Left colon (tissue), 1 donor: Measurements from ENCODE around the genes CEACAM20 and CEACAM19.

- PRO-cap = unidirectional peak, minus-strand start at chr19:44142340
These were observed 715 bp downstream of the ZNF234 start for GRCh38 chr19:44142018-44142520.

- PRO-cap = no peak
These were observed 12.0 kb downstream of the ZNF226 start for GRCh38 chr19:44176837-44177357.

DNA sequence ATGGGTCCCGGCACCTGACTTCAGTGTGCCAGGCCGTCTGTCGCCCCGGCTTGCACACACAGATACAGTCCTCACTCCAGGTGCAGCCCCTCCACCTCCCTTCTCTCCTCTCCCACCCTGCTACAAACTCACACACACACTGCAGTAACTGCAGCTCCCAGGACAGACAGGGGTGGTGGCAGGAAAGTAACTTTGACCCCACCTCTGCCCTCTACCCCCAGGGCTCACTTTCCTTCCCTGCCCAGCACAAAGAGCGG, at the start of gene CEACAM20:
CEACAM20 (minus strand) TSS at position 168 of the 257 bp plus-strand sequence.
- PRO-cap = no peak

DNA sequence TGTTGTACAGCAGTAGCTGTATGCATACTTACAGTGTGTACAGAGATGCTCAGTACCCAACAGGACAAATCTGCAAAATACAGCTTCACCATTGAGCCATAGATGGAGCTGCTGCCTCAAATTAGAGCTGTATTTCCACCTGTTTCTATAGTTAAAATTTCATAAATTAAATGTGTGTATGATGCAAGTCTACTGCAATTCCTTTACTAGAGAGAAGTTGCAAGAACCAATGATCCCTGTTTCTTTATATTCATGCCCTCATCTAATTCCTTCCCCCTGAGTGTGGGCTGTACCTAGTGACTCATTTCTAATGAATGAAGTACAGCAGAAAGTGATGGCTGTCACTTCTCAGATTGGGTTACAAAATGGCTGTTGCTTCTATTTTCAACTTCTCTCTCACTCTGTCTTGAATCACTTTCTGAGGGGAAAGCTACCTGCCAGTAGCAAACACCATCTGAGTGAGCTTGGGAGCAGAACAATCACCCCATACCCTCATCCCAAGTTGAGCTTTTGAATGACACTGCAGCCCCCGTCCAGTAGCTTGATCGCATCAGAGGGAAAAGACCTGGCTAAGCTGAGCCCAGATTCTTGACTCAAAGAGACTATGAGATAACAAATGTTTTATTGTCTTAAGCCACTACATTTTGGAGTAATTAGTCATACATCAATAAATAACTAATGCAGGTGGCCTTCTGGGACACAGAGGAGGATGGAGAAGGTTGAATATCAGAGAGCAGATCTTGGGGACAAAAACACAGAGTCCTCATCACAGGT, 24.8 kb upstream of the IGSF23 start:
- PRO-cap = no peak

DNA sequence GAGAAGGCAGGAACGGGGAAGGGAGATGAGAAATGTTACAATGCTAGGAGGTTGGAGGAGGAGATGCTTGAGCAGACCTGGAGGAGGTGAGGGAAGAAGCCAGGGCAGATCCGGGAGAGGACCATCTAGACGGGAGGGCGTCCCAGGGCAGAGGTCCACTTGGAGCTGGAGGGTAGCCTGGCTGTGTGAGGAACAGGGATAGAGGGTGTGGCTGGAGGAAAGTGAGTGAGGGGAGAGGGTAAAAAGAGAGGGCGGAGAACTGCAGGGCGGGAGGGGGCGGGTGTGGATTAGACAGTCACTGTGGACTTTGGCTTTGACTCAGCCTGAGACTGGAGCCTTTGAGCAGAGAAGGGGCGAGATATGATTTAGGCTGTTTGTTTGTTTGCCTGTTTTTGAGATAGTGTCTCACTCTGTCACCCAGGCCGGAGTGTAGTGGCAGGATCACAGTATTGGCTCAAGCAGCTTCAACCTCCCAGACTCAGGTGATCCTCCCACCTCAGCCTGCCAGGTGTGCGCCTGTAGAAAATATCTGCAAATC, 16.6 kb upstream of the IGSF23 start:
- PRO-cap = no peak

DNA sequence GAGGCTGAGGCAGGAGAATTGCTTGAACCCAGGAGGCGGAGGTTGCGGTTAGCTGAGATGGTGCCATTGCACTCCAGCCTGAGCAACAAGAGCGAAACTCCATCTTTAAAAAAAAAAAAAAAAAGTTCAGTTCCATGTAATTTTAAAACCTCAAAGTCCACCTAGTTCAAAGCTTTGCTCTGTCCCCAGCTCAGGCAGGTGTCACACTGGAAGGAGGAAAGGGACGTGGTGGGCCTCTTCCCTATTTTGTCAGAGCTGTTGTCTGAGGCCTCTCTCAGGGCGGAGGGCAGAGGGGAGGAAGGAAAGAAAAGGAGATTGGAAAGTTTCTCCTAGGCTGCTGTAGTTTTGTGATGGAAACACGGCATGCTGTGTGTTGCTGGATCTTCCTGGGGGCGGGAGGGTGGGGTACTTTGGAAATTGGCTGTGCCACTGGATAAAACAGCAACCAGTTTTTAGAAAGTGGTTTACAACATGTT, 2.2 kb downstream of the IGSF23 start:
- PRO-cap = no peak

GRCh38 chr19:44671149-44671562, at the start of gene CEACAM19:
CEACAM19 (plus strand) TSS chr19:44671482.
- PRO-cap = no peak

- PRO-cap = no peak
These were observed 1.6 kb upstream of the CEACAM16 start for GRCh38 chr19:44697188-44697860.

- PRO-cap = bidirectional peak, plus-strand start at chr19:44724196, minus-strand start at chr19:44724023
These were observed 24.5 kb upstream of the BCL3 start for GRCh38 chr19:44723877-44724553.

- PRO-cap = no peak
These were observed 13.5 kb upstream of the BCL3 start for GRCh38 chr19:44735093-44735364.

DNA sequence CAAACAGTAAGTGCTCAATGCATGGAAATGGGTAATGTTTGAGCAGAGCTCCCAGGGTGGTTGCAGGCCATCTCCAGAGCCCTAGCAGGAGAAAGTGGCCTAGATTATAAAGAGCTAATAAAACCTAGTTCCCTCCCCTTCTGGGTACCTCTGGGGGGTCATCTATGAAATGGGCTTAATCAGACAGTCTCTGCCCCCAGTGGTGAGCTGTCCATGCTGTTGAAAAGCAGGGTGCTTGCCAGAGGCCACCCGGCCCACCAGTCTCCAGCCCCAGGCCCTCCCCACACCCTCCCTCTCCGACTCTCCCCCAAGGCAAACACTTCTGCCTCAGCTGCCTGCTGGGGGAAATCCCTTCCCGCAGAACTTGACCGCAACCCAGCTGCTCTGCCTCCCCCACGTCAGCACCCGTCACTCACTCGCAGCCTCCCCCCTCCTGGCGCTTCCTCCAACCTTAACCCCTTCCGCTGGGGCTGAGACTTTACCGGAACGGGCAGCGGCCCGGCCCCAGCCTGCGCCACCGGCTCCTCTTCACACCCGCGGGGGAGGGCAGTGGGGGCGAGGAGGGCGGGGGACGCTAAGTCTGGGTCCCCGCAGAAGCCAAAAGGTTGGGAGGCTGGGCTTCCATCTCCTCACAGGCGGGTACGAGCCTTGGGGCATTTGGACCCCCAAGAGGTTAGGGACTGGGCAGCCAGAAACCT, 4.7 kb downstream of the BCL3 start:
- PRO-cap = bidirectional peak, plus-strand start at position 475 of the sequence, minus-strand start at position 320 of the sequence

DNA sequence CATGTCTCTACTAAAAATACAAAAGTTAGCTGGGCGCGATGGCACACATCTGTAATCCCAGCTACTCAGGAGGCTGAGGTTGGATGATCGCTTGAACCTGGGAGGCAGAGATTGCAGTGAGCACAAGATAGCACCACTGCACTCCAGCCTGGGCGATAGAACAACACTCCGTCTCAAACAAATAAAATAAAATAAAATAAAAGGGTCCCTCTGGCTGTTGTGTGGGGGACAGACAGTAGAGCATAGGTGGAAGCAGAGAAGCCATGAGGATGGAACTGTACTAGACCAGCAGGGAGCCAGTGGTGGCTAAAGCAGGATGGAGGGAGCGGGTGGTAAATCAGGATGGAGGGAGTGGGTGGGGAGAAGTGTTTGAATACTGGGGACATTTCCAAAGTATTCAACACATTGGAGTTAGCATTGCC, 7.2 kb downstream of the BCL3 start:
- PRO-cap = no peak

GRCh38 chr19:44761053-44761451, 12.5 kb downstream of the BCL3 start:
- PRO-cap = no peak

DNA sequence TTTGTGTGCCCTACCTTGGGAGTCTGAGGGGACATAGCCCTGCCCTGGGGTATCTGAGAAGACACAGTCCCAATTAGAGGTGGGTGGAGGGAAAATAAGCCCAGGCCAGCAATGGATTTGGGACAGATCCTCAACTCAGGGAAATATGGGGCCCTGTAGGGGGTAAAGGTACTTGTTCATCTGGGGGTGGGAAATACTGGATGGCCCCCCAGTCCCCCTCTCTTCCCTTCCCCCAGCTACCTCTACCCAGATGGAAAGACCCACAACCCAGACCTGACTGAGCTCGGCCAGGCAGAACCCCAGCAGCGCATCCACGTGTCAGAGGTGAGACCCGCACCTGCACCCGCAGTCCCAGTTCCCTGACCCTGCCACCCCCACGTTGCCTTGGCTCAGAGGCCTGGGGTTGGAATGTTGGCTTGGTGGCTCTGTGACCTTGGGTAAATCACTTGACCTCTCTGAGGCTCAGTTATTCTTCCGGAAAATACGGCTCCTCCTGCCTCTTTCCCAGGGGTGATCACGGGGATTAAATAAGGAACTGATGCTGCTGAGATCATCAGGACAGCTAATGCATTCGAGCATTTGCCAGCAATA, 12.2 kb downstream of the CBLC start:
- PRO-cap = no peak

DNA sequence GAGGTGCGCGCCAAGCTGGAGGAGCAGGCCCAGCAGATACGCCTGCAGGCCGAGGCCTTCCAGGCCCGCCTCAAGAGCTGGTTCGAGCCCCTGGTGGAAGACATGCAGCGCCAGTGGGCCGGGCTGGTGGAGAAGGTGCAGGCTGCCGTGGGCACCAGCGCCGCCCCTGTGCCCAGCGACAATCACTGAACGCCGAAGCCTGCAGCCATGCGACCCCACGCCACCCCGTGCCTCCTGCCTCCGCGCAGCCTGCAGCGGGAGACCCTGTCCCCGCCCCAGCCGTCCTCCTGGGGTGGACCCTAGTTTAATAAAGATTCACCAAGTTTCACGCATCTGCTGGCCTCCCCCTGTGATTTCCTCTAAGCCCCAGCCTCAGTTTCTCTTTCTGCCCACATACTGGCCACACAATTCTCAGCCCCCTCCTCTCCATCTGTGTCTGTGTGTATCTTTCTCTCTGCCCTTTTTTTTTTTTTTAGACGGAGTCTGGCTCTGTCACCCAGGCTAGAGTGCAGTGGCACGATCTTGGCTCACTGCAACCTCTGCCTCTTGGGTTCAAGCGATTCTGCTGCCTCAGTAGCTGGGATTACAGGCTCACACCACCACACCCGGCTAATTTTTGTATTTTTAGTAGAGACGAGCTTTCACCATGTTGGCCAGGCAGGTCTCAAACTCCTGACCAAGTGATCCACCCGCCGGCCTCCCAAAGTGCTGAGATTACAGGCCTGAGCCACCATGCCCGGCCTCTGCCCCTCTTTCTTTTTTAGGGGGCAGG, 3.7 kb downstream of the APOE start:
- PRO-cap = no peak

- PRO-cap = no peak
These were observed 1.1 kb upstream of the APOC2 start for GRCh38 chr19:44944627-44945243.

- PRO-cap = no peak
These were observed 3.8 kb upstream of the CLPTM1 start for GRCh38 chr19:44951100-44951990.

DNA sequence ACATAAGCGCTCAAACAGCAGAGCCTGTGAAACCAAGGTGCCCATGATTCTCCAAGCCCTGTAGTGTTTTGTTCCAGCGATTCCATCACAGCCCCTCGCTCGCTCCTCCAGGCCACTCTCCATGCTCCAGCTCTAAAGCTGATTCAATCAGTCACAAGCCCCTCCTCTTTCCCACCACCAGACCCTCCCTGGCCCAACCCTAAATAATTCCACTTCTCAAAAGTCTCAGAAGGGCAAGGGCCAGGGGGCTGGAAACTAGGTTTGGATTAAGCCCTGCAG, 1.6 kb downstream of the ZNF296 start:
- PRO-cap = no peak

DNA sequence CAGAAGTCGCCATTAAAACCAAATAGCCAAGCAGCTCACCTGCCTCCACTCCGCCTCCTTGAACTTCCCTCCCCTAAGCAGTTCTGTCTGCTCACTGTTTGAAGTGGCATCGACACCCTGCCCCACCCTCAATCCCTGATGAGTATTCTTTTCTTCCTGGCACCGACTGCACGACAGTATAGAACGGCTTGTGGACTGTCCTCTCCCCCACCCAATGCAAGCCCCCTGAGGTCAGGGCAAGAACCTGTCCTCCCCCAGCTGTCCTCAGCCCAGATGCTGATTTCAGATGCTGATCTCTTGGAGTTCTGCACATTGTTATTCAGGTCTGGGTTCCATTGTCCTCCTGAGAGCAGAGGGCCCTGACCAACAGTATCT, 1.0 kb upstream of the ZNF296 start:
- PRO-cap = bidirectional peak, plus-strand start at position 141 of the sequence, minus-strand start at position 75 of the sequence

DNA sequence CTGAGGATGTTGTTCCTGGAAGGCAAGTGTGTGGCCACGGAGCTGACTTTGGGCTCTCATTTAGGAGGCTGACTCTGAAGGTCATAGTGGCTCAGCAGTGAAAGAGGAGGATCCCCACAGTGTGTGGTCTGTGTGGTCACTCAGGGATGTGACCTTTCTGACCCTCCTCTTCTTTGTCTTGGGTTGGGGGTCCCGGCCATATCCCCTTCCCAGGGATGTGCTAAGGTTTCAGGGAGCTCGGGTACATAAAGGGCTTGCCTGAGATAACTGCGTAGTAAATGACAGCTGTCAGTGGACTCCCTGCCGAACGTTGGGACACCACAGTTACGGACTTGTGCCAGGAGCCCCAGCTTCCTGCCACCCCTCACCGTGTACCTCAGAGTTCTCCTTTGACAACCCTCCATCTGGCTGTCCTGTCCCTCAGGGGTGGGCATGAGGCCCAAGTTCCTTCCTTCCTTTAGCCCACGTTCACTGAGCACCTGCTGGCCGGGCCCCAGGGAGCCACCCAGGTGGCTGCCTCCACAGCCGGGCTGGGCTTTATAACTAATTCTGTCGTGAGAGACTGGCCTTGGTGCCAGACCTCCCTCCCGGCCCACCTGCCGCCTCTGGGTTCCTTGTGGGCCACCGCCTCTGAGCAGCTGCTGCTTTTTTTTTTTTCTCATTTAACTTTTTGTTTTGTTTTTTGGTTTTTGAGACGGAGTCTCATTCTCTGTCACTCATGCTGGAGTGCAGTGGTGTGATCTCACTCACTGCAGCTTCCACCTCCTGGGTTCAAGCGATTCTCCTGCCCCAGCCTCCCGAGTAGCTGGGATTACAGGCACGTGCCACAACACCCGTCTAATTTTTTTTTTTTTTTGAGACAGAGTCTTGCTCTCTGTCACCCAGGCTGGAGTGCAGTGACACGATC, 25.6 kb downstream of the PPP1R37 start:
- PRO-cap = no peak